Aortic smooth muscle cell (primary cell): ENCODE results near the gene SNIP1.

DNA sequence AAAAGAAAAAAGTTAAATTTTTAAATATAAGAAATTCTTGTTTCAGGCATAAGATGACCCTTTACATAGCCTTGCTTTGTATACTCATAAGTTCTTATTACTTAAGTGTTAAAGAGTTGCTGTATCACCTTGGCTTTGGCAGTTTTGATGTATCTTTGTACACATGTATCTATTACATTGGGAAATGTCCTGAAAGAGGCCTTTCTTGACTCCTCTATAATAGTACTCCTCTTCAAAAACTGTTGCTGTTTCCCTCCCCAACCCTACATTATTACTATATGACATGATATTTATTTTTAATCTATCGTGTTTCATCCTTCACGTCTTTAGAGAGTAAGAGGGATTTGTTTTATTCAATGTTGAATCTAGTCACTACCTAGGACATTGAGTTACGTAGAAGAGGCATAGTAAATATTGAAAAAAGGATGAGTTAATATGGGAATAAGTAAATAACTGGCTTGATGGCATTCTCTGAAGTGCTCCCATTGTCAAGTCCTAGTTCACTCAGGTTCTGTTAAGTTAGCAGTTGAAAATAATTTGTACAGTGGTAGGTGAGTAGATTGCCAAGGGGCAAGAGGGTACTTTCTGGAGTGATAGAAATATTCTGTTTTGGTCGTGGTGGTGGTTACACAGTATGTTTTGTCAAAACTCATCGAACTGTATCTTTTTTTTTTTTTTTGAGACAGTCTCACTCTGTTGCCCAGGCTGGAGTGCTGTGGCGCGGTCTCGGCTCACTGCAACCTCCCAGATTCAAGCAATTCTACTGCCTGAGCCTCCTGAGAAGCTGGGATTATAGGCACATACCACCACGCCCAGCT is 8.2 kb downstream of the THRAP3 start:
- RRBS, result no CpG with 5 or more reads among the region's 9 CpGs

- RRBS, result no CpG with 5 or more reads among the region's 7 CpGs
Measured at GRCh38 chr1:36296441-36296815, 9.7 kb upstream of the SH3D21 start.

- RRBS, result no CpG with 5 or more reads among the region's 9 CpGs
Measured at GRCh38 chr1:36358637-36359081, 27.1 kb downstream of the STK40 start.

GRCh38 chr1:36797151-36797676 is 237.1 kb downstream of the GRIK3 start:
- RRBS, result no CpG with 5 or more reads among the region's 6 CpGs

DNA sequence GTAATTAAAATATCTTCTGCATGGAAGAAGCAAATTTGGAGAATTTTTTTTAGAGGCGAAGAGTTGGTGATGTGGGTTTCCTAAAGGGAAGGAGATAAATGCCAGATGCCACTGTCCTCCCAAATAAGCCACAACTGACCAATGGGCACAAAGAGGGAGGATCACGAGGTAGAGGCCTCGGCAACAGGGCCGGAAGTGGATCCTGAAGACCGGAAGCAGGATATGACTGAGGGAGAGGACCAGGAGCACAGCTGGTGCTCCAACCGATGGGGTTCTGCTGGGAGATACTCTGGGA is 169.1 kb downstream of the GRIK3 start:
- RRBS, result no CpG with 5 or more reads among the region's 6 CpGs

DNA sequence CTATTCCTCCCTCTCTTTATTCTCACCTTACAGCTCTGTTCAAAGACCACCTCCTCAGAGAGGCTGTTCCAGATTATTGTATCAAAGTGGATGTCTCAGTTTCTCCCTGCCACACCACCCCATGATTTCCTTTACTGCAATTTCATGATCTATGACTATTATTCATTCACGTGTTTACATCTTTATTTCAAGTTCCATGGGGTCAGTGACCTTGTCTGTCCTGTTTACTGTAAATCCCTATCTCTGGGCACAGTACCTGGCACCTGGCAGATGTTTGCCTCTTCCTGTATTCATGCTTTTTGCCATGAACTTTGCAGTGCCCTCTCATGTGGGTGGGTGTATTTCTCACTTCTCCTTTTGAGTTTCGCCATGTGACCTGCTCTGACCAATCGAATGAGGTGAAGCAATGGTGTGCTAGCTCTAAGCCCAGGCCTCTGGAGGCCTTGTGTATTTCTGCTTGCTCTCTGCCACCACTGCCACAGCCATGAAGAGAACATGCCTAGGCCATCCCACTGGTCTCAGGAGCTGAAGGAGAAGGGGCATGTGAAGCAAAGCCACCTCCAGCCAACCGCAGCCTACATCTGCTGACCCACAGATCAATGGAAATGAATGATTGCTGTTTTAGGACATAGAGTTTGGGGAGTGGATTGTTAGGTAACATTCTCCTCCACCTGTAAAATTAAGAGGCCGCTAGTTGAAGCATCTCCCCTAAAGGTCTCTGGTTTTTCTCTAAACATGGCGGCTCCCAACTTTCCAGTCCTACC is 185.5 kb upstream of the ZC3H12A start:
- RRBS, result no CpG with 5 or more reads among the region's 6 CpGs

- RRBS, result no CpG with 5 or more reads among the region's 5 CpGs
Measured at GRCh38 chr1:37325799-37326309, 148.5 kb upstream of the ZC3H12A start.

- RRBS, result no CpG with 5 or more reads among the region's 5 CpGs
Measured at GRCh38 chr1:37479253-37479557, 4.8 kb downstream of the ZC3H12A start.

DNA sequence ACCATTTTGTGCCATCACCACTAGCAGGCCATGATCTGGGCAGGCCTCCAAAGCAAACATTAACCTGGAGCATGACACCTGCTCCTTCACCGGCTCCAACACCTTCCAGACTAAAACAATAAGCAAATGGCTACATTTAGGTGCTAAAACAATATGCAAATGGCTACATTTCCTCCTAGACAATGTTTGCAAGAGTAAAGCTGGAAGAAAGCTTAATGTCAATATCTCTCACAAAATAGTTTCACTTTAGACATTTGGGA is 16.7 kb downstream of the MEAF6 start:
- RRBS, result no CpG with 5 or more reads among the region's 1 CpG

DNA sequence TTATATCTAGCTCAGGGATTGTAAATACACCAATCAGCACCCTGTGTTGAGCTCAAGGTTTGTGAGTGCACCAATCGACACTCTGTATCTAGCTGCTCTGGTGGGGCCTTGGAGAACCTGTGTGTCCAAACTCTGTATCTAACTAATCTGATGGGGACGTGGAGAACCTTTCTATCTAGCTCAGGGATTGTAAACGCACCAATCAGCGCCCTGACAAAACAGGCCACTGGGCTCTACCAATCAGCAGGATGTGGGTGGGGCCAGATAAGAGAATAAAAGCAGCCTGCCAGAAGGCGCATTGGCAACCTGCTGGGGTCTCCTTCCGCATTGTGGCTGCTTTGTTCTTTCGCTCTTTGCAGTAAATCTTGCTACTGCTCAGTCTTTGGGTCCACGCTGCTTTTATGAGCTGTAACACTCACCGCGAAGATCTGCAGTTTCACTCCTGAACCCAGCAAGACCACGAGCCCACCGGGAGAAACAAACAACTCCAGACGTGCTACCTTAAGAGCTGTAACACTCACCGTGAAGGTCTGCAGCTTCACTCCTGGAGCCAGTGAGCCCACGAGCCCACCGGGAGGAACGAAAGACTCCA is 4.3 kb upstream of the MEAF6 start:
- RRBS, result no CpG with 5 or more reads among the region's 17 CpGs

DNA sequence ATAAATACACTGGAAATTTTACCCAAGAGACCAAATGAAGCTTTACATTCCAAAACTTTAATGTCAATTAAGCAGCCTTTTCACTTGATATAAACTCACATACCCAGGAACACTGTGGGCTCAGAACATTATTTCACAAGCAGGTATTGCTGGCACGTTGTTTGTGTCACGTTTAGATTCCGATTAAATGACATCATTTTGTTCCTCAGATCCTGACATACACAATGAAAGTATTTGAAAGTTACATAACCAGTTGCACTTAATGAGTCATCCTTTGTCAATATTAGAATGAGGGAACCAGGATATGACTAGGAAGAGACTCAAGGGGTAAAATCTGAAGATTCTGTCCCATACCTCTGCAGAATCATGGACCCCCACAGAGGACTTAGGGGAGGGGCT is 19.7 kb downstream of the SNIP1 start:
- RRBS, result no CpG with 5 or more reads among the region's 3 CpGs

DNA sequence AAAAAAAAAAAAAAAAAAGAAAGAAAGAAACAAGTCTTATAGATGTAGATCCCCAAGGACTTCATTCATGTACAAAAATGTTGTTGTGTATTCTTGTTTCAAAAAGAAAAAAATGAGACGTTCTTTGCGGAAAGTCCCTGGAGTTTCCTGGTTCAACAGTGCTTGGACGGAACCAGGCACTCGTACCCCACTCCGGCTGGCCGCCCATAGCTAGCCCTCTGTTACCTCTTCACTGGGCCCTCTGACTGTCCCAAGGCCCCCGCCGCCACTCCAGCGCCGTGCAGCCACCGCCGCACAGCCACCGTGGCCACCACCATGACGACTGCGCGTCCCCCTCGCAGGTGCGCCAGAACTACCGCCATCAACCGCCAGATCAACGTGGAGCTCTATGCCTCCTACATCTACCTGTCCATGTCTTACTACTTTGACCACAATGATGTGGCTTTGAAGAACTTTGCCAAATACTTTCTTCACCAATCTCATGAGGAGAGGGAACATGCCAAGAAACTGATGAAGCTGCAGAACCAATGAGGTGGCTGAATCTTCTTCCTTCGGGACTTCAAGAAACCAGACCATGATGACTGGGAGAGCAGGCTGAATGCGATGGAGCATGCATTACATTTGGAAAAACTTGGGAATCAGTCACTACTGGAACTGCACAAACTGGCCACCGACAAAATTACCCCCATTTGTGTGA is 9.5 kb downstream of the SNIP1 start:
- RRBS, result no CpG with 5 or more reads among the region's 24 CpGs

- RRBS, result no CpG with 5 or more reads among the region's 9 CpGs
Measured at GRCh38 chr1:37552394-37552878, 1.7 kb downstream of the SNIP1 start.

GRCh38 chr1:37553777-37554602 is at the start of gene SNIP1:
Gene SNIP1, minus strand, starts transcription at chr1:37554293.
- RRBS, result 2% methylated on average over 22 of the region's 56 CpGs

DNA sequence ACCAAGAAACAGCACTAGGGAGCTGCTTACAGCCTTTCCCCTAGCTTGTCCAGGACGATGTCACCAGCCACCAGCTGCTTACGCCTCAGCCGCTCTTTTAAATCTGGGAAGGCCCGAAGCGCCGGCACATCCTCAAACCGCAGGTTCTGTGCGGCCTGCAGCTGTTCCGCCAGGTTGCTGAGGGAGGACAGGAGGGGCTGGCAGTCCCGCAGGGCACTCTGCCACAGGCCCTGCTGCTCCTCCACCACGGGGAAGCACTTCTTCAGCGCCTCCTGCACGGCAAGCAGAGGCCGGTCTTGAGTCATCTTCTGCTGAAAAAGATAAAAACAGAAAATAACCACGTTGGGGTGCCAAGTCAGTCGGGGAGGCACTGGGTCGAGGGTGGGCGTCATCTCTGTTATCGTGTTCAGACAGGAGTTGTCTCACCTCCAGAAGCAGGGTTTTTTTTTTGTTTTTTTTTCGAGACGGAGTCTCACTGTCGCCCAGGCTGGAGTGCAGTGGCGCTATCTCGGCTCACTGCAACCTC is 690 bp downstream of the C1orf109 start:
- RRBS, result no CpG with 5 or more reads among the region's 24 CpGs

- RRBS, result no CpG with 5 or more reads among the region's 9 CpGs
Measured at GRCh38 chr1:37939900-37941148, 6.5 kb downstream of the INPP5B start.

DNA sequence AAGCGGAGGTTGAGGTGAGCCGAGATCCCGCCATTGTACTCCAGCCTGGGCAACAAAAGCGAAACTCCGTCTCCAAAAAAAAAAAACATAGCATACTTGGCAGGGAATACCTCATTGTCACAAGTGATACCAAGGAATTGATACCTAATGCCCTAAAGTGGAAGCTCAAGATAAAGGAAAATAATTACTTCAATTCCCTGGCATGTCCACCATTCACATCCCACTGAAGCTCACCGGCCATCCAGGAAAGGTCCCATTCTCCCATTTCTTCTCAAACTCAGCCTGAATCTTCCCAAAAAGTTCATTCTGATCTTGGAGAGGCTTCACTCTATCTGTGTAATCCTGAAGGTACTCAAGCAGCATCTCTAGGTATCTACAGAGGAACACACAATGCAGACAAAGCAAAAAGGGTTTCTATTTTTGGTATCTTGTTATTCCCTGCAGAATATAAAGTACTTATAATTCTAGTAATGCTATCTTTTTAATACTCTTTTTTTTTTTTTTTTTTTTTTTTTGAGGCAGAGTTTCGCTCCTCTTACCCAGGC is 9.4 kb downstream of the SF3A3 start:
- RRBS, result no CpG with 5 or more reads among the region's 7 CpGs

DNA sequence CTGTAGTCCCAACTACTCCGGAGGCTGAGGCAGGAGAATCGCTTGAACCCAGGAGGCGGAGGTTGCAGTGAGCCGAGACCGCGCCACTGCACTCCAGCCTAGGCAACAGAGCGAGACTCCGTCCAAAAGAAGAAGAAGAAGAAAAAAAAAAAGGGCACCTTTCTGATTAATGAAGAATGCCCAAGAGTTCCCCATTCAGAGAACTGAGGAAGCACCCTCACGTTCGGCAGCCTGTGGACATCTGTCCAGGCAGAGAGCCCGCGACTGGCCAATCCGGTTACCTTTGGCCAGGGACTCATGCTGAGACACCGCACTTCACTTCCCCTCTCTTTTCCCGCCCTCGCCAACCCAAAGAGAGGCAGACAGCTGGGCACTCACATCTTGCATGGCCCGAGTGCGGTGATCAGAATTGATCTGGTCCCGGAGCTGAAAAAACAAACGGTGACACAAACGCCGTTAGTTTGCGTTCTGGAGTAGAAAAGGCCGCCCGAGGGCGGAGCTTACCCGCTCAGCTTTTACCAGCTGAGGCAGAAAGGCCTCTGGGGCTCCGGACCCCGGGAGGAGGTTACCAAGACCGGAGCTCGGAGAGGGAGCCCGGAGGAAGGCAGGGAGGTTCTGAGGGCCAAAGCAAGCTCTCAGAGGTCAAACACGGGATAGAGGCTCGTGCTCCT is 517 bp downstream of the SF3A3 start:
- RRBS, result no CpG with 5 or more reads among the region's 34 CpGs

DNA sequence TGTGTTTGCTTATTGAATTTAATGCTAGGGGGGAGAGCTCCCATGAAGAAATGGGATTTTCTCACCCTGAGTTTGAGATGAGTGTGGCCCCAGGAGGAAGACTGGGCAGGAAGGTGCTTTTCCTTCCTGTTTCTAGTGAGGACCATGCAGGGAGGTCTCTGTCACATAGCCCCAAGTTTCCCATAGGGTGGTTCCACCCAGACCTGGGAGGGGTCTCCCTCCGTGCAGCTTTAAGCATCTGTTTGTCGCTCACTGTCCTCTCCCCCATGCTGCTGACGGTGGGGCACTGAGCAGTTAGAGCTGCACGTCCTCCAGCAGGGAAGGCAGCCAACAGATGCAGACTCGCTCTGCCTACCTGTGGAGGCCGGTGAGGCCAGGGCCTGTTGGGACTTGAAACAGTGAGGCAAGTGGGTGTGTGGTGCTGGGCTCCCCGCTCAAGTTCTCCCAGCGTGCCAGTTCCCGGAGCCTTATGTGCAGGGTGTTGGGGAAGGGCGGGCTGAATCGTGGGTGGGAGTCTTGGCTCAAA is 14.4 kb downstream of the UTP11 start:
- RRBS, result 91% methylated on average over 4 of the region's 11 CpGs

DNA sequence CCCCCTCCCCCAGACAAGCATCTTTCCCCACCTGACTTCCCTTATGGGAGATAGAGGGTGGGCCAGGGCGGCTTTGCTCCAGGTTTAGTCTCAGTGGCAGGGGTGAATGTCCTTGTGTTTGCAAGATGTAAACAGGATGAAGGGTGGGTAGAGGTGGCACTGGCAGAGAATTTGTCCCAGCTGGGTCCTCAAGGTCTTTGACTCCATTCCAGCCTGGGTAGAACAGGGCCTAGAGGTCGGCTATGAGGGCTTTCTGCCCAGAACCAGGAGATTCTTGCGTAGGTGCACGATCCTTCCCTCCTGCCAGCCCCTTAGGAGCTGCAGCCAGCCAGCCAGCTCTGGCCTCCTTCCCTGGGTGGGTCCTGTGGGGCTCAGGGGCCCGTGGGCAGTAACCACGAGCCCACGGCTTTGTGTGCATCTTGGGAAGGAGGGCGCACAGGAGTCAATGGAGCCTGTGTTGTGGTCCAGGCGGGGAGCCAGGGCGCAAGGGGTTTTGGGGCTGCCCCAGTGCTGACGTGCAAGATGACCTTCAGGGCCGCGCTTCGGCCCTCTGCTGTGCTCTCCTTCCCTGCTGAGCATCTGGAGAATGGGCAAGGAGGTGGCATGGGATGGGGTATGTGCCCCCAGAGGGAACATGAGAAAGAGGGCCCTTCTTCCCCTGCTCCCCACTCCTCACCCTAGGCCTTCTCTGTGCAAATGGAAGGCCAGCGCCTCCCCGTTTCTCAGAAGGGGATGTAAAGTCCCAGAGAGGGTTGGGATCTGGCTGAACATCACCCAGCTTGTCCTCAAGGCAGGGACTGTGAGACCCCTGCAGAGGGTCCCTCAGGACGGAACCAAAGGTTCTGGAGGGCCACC is 15.8 kb downstream of the POU3F1 start:
- RRBS, result no CpG with 5 or more reads among the region's 17 CpGs